OVCAR3 (cell line): Measurements from ENCODE around the gene PCSK4.

DNA sequence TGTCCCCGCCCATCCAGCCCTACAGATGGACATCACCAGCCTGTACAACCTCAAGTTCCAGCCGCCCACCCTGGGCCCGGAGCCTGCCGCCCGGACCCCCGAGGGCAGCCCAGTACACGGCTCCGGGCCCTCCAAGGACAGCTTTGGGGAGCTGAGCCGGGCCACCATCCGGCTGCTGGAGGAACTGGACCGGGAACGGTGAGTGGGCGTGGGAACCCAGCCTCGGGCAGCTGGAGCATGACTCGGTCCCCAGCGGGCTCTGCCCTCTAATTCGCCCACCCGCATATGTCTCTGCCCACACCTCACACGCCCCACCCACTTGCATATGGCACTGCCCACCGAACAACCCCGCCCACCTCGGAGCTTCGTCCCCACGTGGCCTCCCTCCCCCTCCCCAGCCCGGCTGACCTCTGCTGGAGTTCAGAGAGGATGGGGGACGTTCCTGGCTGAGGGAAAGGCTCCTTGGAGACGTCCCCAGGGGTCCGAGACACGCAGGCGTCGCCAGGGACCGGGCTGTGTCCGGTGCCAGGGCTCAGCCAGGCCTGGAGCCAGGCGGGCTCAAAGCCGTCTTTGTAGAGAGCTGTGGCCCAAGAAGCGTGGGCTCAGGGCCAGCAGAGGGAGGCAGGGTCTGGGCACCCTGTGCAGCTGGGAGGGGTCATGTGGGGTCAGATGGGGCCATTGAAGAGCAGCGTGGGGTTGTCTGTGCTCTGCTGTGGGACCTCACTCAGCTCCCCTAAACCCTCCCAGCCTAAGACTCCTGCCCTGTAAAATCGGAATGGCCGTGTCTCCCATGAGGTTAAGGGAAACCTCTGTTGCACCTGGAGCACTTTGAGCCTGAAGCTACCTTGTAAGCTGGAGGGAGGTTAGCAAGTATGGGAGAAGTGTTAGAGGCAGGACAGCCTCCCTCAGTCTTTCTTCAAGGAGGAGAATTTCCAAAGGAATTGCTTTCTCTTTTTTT, 3.8 kb downstream of the APC2 start:
- RRBS = 11% methylated on average over 6 of the region's 39 CpGs

DNA sequence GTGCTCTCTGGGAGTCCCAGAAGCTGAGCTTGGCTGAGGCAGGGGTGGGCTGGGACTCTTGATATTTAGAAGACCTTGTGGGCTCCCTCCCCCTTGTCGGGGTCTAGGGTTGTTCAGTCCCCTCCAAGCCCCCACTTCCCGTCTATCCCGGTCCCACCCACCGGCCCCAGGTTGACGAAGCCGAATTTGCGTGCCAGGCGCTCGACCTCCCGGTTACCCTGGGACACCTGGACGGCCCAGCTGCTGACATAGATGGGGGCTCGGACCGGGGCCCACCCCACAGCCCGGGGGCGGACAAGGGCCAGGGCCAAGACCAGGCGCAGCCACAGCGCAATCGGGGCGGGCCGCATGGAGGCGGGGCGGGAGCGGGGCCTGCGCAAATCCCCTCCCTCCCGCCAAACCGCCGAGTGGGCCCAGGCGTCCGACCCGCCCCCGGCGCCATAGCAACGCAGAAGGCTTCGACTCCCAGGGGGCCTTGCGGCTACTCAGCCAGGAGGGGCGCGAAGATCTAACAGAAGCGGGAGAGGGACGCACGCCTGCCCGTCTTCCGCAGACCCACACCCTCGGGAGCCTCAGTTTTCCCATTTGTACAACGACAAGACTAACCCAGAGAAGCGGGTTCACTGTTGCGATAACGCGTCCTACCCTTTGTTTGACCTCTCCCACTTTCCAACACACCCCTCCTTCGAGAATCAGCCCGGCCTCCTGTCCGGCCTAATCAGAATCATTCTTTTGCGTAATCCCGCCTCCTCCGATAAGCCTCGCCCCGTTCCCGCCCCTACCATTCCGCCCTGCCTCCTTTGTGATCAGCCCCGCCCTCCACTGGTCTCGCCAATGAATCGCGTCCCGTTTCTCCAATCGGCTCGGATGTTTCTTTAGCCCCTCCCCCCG, at the start of gene PCSK4:
PCSK4 (minus strand) TSS at position 354 of the 891 bp plus-strand sequence.
- RRBS = 7% methylated on average over 10 of the region's 66 CpGs

GRCh38 chr19:1503405-1503946, 9.3 kb downstream of the ADAMTSL5 start:
- RRBS = 8% methylated on average over 9 of the region's 31 CpGs

- RRBS = no CpG with 5 or more reads among the region's 7 CpGs
These were observed 3.2 kb downstream of the ADAMTSL5 start for GRCh38 chr19:1509550-1510075.

DNA sequence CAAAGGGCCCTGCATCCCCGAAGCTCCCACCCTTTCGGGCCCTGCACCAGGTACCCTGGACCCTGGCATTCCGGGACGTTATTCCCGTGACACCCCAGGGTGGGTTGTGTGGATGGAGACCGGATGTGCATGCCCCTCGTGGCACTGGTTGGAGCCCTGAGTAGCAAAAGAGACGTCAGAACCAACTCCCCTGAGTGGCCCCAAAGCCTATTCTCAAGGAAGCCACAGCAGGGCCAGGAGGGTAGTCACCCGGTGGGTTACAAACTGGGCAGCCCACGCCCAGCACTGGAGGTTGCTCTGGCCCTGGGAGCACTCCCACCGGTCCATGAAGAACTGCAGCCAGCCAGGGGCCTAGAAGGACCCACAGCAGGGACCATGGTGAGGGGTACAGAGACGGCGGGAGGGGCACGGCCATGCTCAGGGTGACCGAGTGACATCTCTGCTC, 7.5 kb upstream of the REXO1 start:
- RRBS = 90% methylated on average over 5 of the region's 15 CpGs

DNA sequence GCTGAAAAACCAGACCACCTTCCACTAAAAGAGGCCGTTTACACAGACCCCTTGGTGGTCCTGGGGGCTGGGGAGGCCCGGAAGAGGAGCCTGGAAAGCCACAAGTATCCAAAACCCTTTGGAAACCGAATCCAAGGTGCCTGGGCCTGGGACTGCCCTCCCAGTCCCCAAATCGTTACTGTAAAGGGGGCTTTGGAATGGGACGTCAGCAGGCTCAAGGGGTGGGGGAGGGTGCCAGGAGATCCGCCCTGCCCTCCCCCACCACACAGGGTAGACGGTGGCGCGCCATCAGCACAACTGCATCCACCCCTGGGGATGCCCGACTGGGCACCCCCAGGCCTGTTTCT, 2.7 kb downstream of the KLF16 start:
- RRBS = 88% methylated on average over 1 of the region's 10 CpGs

DNA sequence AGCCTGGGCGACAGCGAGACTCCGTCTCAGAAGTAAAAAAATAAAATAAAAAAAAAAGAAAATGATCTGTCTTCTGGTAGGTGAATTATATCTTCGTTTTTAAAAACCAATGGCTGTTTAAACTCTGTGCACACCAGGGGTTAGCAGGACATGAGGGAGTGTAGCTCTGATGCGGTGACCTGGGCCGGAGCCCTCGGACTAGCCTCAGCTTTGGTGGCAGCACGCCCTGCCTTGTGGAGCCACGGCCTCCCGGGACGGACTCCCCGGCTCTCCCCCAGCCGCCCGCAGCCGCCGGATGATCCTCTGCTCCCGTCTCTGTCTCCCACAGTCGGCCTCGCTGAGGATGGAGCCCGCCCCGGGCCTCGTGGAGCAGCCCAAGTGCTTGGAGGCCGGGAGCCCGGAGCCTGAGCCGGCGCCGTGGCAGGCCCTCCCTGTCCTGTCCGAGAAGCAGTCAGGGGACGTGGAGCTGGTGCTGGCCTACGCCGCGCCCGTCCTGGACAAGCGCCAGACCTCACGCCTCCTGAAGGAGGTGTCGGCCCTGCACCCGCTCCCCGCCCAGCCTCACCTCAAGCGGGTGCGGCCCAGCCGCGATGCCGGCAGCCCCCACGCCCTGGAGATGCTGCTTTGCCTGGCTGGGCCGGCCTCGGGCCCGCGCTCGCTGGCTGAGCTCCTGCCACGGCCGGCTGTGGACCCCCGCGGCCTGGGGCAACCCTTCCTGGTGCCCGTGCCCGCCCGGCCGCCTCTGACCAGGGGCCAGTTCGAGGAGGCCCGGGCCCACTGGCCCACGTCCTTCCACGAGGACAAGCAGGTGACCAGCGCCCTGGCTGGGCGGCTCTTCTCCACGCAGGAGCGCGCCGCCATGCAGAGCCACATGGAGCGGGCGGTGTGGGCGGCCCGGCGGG, 6.8 kb downstream of the ADAT3 start:
- RRBS = 78% methylated on average over 27 of the region's 72 CpGs

GRCh38 chr19:1935527-1936557, 5.1 kb upstream of the CSNK1G2 start:
- RRBS = no CpG with 5 or more reads among the region's 18 CpGs

GRCh38 chr19:1943131-1943463, 2.1 kb downstream of the CSNK1G2 start:
- RRBS = no CpG with 5 or more reads among the region's 10 CpGs

- RRBS = no CpG with 5 or more reads among the region's 30 CpGs
These were observed 13.4 kb downstream of the CSNK1G2 start for GRCh38 chr19:1954163-1954896.

DNA sequence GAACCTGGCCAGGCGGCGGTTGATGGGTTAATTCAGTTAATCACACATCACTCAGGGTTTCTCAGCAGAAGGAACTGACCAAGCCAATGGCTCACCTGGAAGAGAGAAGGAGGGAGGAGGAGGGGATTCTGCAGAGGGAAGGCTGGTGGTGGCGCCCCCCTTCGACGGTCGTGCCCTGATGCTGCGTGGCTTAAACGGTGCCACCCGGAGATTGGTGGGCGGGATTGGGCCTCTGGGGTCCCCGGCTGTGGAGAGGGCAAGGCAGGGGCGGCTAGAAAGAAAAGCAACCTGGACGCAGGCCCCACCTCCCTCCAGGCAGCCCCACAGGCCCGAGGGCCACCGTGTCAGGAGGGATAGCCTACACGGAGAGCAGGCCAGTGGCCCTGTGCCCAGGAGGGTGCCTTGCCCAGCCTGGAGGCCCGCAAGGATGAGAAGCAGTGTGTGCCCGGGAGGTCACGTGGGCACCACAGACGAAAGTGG, 15.9 kb downstream of the CSNK1G2 start:
- RRBS = 94% methylated on average over 3 of the region's 20 CpGs

DNA sequence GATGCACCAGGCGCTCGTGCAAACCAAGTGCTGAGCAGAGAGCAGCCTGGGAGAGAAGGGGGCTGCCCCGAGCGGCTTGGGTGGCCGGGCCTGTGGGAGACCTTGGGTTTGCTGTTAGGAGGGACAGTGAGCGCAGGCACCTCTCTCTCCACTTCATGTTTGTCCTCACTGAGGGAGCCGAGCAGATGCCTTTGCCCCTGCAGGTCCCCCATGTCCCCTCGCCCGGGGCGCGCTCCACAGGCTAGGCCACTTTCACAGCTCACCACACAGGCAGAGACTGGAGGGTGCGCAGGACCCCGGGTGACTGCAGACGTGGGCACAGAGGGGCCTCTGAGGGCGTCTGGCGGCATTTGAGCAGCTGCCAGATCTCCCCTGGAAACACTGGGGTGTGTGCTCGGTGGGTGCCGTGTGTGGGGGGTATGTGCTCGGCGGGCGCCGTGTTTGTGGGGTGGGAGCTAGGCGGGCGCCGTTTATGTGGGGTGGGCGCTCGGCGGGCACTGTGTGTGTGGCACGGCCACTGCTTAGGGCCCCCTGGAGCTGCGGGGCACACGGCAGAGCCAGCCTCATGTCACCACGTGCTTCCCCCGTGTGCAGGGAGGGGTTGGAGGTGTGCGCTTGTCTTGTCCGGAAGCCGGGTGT, 16.5 kb downstream of the CSNK1G2 start:
- RRBS = 90% methylated on average over 7 of the region's 36 CpGs

DNA sequence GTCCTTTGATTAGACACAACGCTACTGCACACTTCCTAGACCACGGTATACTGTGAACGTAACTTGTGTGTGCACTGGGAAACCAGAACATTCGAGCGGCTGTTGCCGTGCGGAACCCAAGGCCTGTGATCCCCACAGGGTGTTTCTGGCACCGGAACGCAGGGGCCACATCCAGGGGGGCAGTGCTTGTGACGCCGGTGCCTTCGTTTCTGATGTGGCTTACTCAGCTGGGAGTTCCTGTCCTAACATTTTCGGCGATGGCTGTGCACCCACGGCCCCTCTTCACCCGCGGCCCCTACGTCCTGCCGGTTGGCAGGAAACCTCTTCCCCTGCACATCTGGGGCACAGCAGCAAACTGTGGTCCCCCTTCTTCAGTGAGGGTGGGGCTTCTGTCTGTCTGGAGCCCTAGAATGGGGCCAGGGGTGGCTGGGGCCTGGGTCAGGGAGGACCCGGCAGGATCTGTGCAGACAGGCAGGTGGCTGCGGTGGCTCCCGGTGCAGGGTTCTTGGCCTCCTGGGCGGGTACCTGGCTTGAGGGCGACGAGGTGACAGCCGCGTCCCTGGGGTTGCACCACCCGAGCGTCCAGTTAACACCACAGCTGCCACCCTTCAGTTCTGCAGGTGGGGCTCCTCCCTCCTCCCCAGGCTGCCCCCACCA, 26.2 kb downstream of the CSNK1G2 start:
- RRBS = 98% methylated on average over 10 of the region's 29 CpGs

DNA sequence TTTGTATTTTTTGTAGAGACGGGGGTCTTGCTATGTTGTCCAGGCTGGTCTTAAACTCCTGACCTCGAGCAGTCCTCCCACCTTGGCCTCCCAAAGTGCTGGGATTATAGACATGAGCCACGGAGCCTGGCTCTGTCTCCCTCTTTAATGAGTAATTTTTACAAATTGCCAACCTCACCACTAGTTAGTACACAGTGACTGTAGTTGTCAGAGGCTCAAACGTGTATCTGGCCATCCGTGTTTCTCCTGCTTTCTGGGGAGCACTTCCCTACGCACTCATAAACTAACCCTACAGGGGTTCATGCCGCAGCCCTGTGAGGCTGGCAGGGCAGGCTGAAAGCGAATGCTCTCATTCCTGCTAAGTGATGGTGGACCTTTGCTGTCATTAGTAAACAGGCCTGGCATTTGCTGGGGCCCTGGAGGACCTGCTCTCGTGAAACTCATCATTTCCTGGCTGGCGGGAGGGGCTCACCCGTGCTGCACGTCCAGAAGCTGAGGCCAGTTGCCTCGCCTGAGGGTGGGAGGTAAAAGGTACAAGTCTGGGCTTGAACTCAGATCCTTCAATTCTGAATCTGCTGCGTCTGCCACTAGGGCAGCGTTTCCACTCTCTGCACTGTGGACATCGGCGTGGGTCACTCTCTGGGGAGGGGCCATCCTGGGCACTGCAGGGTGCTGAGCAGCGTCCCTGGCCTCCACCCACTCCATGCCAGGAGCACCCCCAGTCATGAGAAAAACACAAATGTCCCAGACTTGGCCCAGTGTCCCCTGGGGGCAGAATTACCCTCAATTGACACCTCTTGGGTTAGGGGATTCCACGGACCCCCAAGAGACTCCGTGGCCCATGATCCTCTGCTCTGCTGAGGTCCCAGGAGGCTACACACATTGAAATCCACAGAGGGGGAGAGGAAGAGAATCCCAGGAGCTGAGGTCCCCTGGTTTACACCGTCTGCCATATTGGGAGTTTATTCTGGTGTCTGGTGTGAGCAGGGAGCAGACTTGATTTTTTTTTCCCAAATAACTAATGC, 7.0 kb downstream of the MOB3A start:
- RRBS = no CpG with 5 or more reads among the region's 21 CpGs

GRCh38 chr19:2154673-2154969, 3.3 kb upstream of the AP3D1 start:
- RRBS = no CpG with 5 or more reads among the region's 4 CpGs

DNA sequence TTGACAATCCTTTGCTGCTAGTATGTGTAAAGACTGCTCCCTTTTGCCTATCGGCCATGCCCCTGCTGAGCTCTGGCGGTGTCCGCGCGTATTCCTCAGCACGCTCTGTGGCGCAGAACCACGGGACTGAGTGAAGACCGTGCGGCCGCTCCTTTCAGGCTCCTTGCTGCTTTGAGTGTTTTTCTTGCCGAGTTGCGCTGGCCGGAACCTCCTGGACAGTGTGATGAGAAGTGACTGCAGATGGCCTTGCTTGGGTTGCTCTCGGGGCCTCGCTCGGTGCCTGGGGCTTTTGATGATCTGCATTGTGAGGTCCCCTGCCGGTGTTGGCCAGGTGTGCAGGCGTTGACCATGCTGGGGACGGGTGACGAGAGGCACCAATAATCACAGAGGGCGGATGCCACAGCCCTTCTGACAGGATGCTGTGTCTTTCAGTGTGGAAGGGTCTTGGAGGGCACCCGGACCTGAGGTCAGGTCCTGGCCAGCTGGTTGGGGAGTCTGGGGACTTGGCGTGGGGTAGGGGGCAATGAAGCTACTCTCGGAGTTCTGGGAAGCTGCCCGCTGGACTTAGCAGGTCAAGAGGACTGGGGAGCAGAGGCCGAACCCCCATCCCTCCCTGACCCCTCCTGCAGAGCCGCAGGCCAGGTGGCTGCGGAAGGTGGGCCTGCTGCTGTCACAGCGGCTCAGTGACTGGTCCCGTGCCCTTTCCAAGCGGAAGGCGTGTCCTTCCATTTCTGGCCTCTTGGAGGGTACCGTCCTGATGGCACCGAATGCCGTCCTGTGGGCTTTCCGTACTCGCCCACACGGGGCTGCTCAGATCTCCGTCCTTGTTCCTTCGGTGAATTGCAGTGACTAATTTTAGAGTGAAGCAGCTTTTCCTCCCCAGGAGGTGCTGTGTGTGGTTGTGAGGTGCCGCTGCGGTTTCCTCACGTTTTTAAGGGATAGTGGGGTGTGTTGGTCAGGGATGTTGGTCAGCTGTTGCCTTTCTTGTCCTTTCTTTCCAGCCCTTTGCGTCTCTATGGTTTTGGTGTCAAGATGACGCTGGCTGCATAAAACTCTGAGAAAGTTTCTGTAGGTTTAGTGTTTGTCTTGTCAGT, 20.6 kb downstream of the DOT1L start:
- RRBS = 100% methylated on average over 1 of the region's 46 CpGs

GRCh38 chr19:2202146-2202829, 33.8 kb downstream of the PLEKHJ1 start:
- RRBS = no CpG with 5 or more reads among the region's 25 CpGs

GRCh38 chr19:2213196-2214128, 22.7 kb downstream of the PLEKHJ1 start:
- RRBS = no CpG with 5 or more reads among the region's 35 CpGs

DNA sequence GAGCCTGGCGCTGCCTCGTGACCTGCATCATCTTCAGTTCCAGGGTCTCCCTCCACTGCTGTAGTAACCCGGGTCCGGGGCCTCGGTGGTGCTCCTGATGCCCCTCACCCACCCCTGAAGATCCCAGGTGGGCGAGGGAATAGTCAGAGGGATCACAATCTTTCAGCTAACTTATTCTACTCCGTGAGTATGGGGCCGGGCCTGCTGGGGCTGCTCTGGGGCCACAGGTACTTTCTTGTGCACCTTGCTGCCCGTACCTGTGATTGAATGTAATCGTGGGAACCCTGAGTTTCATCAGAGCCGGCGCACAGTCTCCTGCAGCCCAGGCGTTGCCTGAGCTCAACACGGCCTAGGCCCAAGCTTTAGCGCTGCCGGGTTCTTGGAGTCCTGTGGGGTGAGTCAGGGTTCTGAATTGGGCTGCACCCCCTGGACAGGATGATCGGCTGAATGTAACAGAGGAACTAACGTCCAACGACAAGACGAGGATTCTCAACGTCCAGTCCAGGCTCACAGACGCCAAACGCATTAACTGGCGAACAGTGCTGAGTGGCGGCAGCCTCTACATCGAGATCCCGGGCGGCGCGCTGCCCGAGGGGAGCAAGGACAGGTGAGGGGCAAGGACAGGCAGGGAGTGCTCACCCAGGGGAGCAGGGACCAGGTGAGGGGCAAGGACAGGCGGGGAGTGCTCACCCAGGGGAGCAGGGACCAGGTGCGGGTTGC, 10.5 kb downstream of the PEAK3 start:
- RRBS = 22% methylated on average over 10 of the region's 33 CpGs

DNA sequence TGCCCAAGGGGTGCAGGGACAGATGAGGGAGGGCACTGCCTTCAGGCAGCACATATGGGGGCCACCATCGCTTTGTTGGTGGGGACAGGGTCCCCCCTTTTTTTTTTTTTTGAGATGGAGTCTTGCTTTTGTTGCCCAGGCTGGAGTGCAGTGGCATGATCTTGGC, 10.0 kb downstream of the PEAK3 start:
- RRBS = no CpG with 5 or more reads among the region's 1 CpG